Trachea (tissue), 1 donor: ENCODE measurements around the genes EFCAB13 and TBKBP1.

DNA sequence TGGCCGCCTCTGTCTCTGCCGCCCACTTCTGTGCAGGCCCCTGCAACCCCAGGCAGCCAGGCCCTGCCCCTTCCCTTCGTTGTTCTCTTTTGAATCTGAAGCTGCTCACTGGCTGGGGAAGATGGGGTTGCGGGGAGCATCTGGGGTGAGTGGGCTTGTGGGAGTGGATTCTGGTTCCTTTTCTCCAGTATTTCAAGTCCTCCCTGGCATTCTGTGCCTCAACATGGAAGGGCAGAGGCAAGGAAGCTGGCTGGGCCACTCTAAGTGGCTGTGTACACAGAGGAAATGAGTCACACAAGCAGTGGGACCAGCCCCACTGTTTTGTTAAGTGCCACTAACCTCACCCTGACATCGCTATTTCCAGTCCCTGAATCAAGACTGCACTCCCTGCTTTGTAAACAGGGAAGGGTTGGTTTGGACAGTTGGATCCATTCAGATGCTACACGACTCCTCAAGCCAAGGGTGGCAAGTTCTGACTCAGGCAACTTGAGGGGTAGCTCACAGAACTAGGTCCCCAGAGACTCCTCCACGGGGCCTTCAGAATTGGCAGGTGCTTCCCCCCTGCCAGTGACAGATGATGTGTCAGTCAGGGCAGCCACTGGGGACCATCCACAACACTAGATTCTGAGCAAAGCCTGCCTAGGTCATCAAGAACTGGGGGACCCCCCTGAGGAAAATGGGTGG, 28.7 kb downstream of the PLEKHM1 start:
- PRO-cap, result no peak

- PRO-cap, result no peak
Measured at GRCh38 chr17:45703364-45703652, 80.8 kb upstream of the CRHR1 start.

GRCh38 chr17:45895071-45896143, 1.1 kb downstream of the MAPT start:
- PRO-cap, result no peak

GRCh38 chr17:45935840-45936445, 41.6 kb downstream of the MAPT start:
- PRO-cap, result no peak

DNA sequence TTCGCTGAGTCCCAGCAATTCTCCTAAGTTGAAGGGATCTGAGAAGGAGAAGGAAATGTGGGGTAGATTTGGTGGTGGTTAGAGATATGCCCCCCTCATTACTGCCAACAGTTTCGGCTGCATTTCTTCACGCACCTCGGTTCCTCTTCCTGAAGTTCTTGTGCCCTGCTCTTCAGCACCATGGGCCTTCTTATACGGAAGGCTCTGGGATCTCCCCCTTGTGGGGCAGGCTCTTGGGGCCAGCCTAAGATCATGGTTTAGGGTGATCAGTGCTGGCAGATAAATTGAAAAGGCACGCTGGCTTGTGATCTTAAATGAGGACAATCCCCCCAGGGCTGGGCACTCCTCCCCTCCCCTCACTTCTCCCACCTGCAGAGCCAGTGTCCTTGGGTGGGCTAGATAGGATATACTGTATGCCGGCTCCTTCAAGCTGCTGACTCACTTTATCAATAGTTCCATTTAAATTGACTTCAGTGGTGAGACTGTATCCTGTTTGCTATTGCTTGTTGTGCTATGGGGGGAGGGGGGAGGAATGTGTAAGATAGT, 28.0 kb downstream of the STH start:
- PRO-cap, result no peak

DNA sequence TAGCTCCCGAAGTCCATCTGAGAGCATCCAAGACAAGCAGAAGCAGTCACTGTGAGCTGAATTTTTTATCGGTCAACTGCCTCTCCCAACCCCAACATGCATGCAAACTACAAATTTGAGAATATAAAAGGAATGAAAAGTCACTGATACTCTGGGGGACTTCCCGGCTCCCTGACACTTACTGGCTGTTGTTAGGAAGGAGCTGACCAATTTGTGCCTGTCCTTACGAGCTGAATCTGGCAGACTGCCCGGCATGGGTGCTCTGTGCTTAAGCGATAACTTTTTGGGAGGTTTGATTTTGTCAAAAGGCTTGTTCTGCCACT, 40.4 kb downstream of the STH start:
- PRO-cap, result no peak

DNA sequence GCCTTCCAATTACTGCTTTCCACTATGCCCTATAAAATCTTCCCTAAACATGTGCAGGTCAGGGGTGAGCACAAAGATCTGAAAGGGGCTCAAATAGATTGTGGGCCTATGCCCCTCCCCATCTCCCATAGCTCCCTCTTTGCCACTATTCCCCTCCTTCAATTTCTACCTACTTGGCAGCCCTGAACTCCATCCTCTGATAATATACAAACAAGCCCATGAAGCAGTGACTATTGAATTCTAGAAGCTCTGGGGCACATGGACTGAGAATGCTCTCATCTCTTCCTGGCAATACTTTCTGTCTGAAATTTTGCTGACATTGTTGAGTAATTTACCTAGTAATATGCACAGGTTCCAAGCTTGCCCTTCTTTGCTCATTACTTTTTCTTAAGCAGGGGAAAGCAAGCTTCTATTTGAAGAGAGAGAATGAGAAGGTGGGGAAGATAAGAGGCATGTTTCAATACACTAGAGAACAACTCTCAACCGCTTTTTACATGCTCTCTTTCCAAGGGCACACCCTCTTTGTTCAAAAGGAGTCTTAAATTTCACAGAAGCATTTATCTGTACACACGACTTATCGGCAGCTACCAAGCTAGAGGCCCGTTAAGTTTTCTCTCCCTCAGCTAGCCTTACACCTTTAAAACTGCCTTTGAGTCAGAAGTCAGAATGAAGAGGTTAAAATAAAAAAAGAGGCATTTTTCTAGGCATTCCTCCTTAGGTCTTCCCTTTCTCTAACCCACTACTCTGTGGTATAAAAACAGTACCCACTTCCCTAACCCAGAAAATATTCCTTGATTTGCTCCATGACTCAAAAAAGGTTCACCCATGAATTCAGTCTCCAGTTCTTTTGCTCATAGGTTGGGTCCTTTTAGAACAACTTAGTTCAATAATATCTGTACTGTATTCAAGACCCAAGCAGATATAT, 79.6 kb downstream of the STH start:
- PRO-cap, result no peak

DNA sequence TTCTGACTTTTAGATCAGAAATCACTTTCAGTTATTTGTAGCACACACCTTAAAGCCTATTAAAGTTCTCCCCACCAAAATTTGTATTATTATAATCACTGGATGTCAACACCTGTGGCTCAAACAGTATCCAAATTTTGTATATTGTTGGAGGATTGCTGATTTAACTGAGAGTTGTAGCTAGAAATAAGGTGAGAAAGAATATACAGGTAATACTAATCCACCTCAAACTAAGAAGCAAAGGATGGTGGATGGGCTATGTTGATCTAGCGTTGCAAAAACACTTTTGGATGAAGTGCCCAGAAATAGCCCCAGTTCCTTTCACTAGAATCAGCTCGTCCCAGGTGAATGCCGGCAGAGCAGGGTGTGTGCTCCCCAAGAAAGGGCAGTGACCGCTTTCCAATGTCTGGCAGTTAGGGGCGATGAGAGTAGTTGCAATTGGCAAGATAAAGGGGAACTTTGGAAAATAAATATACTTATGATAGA, 75.3 kb downstream of the NSF start:
- PRO-cap, result no peak

DNA sequence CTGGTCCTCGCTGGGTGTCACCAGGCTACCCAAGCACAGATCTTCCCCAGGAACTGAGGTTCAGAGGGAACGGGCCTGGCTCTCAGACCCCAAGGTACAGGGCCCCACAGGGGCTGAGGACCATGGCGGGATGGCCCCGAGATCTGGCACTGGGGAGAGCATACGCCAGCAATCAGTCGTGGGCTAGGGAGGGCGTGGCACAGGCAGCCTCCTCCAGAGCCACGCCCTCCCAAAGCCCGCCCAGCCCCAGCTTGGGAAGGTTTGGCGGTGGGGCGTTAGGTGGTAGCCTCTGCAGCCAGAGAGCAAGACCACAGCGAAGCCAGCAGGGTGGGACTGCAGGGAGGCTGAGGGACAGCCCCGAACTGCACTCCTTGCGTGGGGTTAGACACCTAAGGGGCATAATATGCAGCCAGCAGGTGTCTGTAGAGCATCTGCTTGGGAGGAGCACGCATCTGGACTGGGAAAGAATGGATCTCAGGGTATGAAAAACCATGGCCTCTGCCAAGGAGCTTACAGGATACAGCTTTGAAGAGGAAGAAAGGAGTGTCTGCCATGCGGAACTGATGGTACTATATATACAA, 11.6 kb downstream of the WNT9B start:
- PRO-cap, result no peak

DNA sequence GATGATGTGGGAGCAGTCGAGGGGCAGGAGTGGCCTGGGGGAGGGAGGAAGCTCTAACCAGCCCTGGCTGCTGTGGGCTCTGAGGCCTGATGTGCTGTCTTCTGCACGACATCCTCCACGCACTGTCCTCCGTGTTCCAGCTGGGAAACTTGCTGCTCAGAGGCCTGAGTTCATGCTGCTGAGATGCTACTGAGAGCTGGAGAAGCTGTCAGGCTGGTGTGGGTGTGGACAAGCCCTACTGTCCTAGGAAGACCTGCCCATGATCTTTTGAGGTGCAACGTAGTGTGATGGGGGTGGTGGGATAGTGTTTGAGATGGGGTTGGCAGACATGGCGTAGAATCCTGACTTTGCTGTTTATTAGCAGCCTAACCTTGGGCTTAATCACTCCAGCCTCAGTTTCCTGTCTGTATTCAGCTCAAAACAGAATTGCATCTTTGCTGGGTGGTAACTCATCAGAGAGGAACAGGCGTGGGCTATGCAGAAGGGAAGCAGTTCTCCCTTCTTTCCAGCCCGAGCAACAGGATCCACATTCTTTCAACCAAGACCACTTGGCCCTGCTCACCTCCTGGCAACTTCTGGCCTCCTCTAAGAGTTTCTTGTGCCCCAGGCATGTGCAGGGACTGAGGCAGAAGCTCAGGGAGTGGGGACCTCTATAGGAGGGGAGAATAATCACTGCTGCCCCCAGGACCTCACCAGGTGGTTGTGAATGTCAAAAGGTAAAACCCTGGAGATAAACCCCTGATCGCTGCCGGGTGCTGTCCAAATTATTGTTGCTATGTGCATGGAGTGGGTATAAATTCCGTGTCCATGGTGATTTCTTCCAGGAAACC, 22.4 kb downstream of the GOSR2 start:
- PRO-cap, result no peak

DNA sequence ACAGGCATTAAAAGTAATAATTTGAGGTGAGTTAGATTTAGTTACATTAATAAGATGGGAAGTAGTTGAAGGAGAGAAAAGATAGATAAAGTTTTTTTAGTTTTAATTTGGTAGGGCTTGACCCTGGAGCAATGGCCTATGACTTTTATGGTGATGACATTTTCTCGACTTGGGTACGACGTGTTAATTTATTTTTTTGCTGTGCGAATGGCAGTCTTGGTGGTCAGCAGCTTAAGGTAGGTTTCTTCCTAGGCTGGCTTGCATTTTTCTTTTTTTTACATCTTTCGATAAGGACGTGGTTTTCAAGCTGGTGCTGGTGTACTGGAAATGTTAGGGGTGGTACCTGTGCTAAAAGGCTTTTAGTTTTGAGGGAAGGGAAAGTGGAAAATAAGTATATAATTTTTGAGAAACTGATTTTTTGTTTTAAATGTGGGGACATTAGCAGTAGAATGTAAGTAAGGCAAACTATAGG, 87.7 kb upstream of the RPRML start:
- PRO-cap, result no peak

- PRO-cap, result no peak
Measured at GRCh38 chr17:47068419-47069241, 89.6 kb upstream of the RPRML start.

DNA sequence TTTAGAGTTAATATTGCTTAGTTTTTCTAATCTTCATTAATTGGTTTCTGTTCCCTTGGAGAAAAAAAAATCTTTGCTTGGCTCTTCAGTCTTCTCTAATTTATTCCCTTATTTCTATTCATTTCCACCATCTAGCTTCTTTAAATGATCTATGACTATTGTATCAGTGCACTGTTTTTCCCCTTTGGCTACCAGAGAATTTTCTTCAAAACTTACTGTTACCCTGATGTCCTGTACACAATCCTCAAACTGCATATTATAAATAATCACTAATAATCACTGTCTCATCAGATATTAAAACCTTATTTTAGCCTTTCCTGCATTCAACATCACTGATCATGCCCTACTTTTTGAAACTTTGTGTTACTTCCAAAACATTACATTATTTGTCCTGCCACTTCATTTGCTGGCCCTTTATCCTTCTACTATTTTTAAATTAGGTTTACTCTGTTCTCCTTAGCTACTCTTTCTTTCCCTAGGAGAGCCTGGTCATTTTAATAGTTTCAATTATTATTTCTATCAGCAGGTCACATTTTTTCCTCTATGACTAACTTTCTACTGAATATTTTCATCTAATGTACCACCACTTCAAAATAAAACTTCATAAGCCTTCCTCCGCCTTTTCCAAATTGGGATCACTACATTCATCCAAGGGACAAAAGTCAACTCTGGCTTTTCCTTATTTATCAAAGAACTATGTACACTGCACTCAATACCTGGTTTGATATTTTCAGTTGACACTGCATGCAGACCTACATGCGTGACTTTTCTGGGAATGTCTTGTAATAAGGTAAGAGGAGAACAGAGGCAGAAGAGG, 36.4 kb downstream of the CDC27 start:
- PRO-cap, result no peak

GRCh38 chr17:47279931-47280211, 26.2 kb downstream of the ITGB3 start:
- PRO-cap, result no peak

GRCh38 chr17:47323514-47324121, at the start of gene EFCAB13:
EFCAB13 (plus strand) TSS chr17:47323955.
- PRO-cap, result bidirectional peak, plus-strand start at chr17:47323776, minus-strand start at chr17:47323697; bidirectional peak, plus-strand start at chr17:47323992, minus-strand start at chr17:47323866

- PRO-cap, result no peak
Measured at GRCh38 chr17:47648626-47649035, 1.1 kb upstream of the KPNB1 start.

- PRO-cap, result unidirectional peak, minus-strand start at chr17:47649422; bidirectional peak, plus-strand start at chr17:47649845, minus-strand start at chr17:47649616
Measured at GRCh38 chr17:47649036-47649671, 565 bp upstream of the KPNB1 start.

DNA sequence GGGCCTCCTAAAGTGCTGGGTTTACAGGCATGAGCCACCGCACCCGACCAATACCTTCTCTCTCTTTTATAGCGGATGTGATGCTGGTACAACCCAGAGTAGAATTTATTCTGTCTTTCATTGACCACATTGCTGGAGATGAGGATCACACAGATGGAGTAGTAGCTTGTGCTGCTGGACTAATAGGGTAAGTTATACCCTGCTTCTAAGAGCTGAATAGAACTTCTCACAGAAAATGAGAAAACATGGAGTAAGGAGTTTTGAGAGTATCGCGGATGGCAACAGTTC, 14.1 kb upstream of the TBKBP1 start:
- PRO-cap, result no peak

- PRO-cap, result unidirectional peak, plus-strand start at chr17:47693803; unidirectional peak, plus-strand start at chr17:47693970; unidirectional peak, plus-strand start at chr17:47694096; unidirectional peak, plus-strand start at chr17:47694197
Measured at GRCh38 chr17:47693359-47694358, at the start of gene TBKBP1. TBKBP1 (plus strand) TSS chr17:47694161.

GRCh38 chr17:47699192-47699604, 5.2 kb downstream of the TBKBP1 start:
- PRO-cap, result no peak